ENCODE measurements around the gene CELF1.

DNA sequence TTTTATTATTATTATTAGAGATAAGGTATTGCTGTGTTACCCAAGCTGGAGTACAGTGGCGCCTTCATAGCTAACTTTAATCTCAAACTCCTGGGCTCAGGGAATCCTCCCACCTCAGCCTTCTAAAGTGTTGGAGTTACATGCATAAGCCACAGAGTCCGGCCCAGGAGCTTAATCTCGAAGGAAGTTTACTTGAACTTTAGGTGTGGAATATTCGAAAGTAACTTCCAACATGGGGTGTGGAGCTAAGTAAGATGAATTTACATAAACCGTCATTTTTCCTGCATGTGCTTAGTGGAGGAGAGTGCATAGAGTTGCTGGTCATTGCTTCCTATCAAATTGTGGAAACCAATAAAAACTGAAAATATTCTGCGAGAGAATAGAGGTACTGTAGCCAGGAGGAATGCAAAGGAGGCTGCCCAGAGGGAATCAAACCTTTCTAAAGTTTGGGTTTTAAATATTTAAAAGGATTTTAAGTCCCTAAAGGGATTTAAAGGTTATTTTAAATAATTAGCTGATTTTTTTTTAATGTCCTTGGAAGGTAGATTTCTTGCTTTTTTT is 1.5 kb downstream of the ATG13 start:
- PRO-cap, 2 experiments: no peak in any of the 2 experiments

DNA sequence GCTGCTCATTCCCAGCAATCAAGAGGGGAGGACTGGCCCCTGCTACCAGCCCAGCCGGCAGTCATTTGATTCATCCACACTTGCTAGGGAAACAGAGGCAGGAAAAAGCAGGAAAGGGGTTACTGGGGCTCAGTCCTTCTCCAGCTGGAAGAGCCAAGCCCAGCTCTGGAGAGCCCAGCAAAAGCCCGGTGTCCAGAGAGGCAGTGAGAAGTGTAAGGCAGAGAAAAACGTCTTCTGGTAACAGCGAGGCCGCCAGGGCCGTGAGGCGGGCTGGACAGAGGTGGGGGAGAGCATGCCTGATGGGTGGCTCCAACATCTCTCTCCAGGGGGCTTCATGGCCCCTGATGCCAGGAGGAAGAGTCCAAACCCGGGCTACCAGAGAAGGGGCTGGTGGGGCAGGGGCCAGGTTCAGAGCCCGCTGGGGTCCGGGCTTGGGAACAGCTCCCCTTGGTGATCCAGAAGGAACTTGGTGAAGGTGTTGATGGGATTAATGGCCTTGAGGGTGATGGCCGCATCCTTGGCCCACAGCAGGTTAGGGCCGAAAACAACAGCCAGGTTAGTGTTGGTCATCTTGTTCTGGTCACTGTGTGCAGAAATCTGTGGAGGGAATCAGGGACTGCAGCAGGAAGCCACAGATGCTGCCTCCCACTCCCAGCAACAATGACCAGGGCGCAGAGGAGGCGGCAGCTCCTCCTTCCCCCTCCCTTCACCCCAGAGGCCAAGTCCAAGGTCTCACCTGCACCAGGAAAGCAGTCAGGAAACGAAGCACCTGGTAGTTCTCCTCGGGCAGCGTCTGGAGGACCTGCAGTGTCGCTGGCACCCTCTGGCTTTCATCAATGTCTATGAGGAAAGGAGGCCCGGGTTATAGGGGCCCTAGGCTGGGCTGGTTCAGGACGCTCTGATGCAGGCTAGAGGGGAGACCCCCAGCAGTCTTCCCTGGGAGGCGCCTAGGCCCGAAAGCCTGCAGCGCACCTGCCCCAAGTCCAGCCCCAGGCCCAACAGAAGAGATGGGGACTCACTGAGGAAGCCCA is 21.5 kb downstream of the ARHGAP1 start:
- PRO-cap, 2 experiments: no peak in any of the 2 experiments

GRCh38 chr11:46759215-46759453 is 40.1 kb downstream of the F2 start:
- PRO-cap, 2 experiments: no peak in any of the 2 experiments

- PRO-cap, 2 experiments: no peak in any of the 2 experiments
These were observed 103.8 kb downstream of the ARFGAP2 start for GRCh38 chr11:47072759-47073469.

DNA sequence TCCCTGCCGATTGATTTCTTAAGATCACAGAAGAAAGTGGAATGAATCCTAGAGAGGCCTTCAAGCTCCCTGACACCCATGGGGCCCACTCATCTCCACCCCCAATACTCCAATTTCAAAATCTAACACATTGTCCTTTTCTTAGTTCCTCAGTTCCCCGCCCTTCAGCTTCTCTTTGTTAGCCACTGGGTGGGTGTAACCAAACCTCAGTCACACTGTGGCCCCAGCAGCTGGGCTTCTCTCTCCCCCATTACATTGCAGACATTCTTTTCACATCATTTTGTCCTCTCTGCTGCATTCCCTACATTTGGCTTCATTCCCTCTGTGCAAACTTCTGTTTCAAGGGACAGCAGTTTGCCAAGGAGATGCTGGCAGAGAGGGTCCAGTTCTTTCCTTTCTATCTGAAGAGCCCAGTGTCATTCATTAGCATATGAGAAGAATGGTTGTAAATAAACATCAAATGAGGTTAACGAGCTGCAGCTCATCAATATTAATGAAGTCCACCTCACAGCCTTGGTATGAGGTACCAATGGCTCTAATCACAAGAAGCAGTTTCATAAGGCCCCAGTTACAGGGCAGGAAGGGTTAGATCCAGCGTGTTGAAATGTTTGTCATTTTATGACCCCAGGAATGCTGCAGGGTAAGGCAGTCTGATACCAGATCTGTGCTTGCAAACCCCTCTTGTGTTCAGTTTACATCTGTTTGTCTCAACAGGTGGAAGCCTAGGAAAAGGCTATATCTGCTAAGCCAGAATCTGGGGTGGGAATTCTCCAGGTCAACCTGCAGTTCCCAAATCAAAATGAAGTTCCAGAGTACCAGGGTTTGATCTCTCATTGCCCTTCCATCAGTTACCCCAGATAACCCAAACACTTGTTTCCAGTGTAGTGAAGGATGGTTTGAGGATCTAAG is 72.2 kb downstream of the ARFGAP2 start:
- PRO-cap, 2 experiments: no peak in any of the 2 experiments

- PRO-cap, 2 experiments: no peak in any of the 2 experiments
These were observed 215 bp downstream of the ARFGAP2 start for GRCh38 chr11:47176521-47176807.

DNA sequence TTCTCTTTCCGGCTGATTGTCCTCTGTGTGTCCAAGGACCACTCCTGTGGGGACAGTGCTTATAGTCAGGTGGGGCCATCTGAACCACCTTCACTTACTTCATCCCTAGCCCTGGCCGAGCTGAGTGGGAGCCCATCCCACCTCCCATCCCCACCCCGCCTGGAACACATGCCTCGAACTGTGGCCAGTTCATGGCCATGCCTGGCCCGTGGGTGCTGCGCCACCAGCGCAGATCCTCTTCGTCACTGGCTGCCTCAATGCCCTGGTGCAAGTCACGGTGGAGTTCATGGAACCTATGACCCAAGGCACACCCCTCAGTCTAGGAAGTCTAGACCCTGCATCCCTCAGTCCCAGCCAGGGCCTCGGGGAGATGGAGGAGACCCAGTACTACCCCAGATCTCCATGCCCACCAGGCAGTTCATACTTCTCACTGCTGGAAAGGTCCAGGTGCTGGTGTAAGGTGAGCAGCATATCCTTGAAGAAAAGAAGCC is 2.4 kb upstream of the ARFGAP2 start:
- PRO-cap, 2 experiments: peak in 1 of 2 experiments; most common minus-strand start position 264 of the sequence (in 1)

DNA sequence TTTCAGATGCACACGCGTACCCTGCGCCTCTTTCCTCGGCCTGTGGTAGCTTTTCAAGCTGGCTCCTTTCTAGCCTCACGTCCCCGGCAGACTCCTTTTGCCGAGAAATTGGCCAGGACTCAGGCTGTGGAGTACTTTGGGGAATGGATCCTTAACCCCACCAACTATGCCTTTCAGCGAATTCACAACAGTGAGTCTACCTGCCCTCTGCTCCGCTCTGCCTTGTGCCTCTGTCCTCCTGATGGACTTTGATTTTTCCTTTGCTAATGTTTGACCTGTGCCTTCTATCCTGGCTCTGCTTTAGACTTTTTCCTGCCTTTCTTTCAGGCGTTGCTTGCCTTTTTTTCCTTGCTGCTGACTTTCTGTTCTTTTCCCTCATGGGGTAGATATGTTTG is 24.6 kb downstream of the NR1H3 start:
- PRO-cap, 2 experiments: no peak in any of the 2 experiments

DNA sequence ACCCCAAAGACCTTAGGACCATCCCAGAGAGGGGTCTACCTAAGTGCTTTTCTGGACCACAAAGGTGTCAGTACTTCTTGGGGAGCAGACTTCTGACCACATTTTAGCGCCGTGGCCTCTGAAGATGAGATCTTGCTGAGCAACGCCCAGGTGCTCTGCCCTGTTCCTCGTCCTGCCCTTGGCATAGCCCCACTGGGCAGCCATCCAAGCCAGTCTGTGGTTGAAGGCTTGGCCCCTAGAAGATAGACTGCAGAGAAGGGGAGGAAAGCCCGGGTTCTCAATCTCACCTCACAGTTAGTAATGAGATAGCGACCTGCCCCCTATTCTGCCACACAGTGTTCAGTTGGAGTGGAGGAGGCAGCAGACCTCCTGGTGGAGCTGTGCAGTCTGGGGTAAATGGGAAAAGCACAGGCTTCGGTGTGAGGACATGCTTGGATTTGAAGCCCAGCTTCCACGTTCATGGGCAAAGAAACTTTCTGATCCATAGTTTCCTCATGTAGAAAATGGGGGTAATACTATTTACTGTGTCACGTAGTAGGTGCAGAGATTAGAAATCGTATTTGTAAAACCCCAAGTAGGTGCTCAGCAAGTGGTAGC is 26.8 kb downstream of the MYBPC3 start:
- PRO-cap, 2 experiments: no peak in any of the 2 experiments

- PRO-cap, 2 experiments: no peak in any of the 2 experiments
These were observed 13.2 kb downstream of the MYBPC3 start for GRCh38 chr11:47339180-47339798.

- PRO-cap, 2 experiments: no peak in any of the 2 experiments
These were observed 7.1 kb upstream of the MYBPC3 start for GRCh38 chr11:47359431-47360202.

- PRO-cap, 2 experiments: no peak in any of the 2 experiments
These were observed 5.2 kb upstream of the PSMC3 start for GRCh38 chr11:47431396-47431796.

DNA sequence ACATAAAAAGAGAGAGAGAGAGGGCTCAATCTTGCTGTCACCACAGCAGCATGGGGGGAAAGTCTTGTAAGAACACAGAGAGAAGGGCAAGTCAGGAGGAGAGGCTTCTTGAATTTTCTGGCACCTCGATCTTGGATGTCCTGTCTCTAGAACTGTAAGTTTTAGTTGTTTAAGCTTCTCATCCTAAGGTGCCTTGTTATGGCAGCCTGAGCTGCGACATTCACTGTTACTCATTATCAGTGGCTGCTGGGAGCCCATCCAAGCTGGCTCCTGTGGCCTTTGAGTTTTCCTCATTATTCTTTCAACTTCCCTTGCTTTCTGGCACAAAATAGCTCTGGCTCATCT is 8.0 kb upstream of the PSMC3 start:
- PRO-cap, 2 experiments: no peak in any of the 2 experiments

- PRO-cap, 2 experiments: peak in 1 of 2 experiments; most common plus-strand start chr11:47524742 (in 1); most common minus-strand start chr11:47524704 (in 1)
These were observed 28.4 kb downstream of the CELF1 start for GRCh38 chr11:47524218-47525285.

DNA sequence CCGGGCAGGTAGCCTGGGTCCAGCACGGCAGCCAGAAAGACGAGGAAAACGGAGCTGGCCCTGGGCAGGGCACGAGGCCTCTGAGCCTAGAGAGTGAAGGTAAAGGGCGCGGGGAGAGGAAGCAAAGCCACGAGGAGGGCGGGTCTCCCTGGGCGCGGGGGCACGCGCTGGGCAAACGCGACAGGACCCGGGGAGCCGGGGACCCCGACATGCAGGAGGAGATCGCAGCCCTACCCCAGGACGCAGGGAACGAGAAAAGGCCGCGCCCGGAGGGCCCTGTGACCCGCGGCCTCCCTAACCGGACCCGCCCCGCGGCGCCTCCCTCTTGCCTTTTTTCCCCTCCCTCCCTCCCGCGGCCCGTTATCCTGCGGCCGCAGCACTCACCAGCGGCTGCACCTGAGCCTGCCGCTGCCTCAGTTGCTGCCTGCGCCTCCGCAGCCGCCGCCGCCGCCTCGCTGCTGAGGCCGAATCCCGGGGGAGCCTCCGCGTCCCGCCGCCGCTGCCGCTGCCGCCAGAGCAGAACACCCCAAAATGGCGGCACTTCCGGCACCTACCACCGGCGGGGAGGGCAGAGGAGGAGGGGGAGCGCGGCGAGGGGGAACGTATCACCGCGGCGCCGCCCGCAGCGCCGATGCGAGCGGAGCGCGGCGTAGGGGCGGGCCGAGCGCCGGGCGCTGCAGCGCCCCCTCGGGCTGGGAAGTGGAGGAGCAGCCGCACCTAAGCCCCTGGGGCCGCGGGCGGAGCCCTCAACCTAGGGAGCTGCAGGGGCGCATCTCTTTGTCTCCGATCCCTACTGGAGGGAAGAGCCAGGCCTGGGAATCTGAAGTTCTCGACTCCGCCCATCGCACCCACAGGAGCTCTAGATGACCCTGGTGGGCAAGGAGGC is at the start of gene CELF1:
Gene CELF1 (minus strand): TSS at position 525 of the 886 bp plus-strand sequence.
- PRO-cap, 2 experiments: peak in 2 of 2 experiments; most common plus-strand start position 734 of the sequence (in 2); most common minus-strand start position 532 of the sequence (in 1)

DNA sequence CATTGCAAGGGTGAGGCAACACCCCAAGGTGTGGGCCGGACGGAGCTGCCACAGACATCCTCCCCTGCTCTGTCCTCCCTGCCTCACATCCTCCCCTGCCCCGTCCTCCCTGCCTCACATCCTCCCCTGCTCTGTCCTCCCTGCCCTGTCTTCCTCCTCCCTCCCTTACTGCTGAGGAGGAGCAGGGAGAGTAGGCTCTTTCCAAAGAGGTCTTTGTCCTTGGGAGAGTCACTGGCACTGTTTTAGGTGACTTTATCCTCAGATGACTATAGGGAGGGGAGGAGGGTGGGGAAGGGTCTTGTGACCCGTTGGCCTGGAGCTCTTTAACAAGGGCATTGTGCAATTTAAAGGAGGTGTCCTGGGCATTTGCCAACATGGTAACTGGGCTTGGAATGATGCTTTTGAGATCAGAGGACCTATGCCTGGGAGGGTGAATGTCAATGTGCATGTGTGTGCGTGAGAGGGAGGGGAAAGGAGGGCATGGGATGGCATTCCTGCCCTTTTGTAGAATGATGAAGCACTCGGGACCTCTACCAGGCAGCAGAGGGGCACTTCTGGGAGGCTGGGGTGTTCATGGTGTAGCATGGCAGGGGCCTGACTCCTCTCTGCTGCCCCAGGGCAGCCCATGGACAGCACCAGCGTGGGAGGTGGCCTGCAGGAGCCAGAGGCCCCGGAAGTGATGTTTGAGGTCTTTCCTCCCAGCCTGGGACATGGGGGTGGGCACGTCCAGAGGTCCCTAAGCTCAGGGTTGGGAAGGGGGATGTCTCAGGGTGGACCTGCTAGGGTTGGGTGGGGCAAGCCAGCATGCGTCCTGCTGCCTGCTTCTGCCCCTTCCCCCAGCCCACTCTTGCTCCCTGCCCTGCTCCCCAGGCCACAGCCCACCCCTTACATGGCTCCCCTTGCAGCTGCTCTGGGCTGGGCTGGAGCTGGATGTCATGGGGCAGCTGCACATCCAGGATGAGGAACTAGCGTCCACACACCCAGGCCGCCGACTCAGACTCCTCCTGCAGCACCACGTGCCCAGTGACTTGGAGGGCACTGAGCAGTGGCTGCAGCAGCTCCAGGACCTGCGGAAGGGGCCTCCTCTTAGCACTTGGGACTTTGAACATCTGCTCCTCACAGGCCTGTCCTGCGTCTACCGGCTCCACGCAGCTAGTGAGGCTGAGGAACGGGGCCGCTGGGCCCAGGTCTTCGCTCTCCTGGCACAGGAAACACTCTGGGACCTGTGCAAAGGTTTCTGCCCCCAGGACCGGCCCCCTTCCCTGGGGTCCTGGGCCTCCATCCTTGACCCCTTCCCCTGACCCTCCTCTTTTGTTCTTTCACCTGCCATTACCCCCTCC is 1.1 kb downstream of the FAM180B start:
- PRO-cap, 2 experiments: no peak in any of the 2 experiments

- PRO-cap, 2 experiments: peak in 2 of 2 experiments; most common plus-strand start chr11:47606927 (in 2)
These were observed 12.4 kb upstream of the C1QTNF4 start for GRCh38 chr11:47606347-47607217.

GRCh38 chr11:47640604-47640917 is 1.8 kb downstream of the MTCH2 start:
- PRO-cap, 2 experiments: no peak in any of the 2 experiments

- PRO-cap, 2 experiments: no peak in any of the 2 experiments
These were observed 6.7 kb downstream of the FNBP4 start for GRCh38 chr11:47760289-47760981.

GRCh38 chr11:47977582-47978069 is 2.7 kb upstream of the PTPRJ start:
- PRO-cap, 2 experiments: no peak in any of the 2 experiments

Data from heart right ventricle (tissue), 2 donors.